ENCODE measurements around the gene TP53I13.

- PRO-cap = no peak
- RRBS = no CpG with 5 or more reads among the region's 11 CpGs
Observed at GRCh38 chr17:29092679-29093127, 49.8 kb downstream of the PIPOX start.

- PRO-cap = no peak
- RRBS = no CpG with 5 or more reads among the region's 6 CpGs
Observed at GRCh38 chr17:29099505-29100112, 56.7 kb downstream of the PIPOX start.

DNA sequence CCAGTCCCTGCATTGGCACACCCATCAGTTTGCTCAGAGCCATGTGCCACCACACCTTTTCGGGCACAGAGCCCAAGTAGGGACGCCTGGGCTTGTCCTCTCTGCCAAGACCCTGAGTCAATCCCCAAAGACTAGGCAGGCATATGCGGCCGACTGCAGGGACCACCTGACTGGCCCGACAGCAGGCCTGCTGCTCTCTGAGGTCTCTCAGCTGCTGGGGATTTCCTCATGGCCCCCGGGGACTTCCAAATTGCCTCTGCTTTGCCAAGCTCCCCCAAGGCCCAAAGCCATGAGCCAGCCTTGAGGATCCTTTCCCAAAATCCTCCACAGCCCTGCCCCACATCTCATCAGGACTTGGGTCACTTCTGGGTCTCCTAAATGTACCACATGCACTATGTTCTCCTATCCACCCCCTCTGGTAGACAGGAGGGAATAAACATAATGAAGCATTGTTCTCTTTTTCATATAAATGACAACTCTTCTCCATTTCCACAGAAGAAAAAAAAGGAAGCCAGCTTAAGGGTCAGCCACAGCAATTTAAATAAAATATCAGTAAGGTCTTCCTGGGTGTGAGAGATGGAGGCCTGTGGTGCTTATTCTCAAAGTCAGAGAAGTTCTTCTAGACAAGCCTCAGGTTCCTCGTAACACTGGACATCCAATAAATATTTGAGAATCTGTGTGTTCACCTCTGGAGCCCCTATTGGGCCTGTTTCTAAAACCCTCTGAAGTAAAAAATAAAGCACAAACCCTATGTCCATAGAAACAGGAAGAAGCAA, 30.5 kb downstream of the MYO18A start:
- PRO-cap = no peak
- RRBS = no CpG with 5 or more reads among the region's 7 CpGs

DNA sequence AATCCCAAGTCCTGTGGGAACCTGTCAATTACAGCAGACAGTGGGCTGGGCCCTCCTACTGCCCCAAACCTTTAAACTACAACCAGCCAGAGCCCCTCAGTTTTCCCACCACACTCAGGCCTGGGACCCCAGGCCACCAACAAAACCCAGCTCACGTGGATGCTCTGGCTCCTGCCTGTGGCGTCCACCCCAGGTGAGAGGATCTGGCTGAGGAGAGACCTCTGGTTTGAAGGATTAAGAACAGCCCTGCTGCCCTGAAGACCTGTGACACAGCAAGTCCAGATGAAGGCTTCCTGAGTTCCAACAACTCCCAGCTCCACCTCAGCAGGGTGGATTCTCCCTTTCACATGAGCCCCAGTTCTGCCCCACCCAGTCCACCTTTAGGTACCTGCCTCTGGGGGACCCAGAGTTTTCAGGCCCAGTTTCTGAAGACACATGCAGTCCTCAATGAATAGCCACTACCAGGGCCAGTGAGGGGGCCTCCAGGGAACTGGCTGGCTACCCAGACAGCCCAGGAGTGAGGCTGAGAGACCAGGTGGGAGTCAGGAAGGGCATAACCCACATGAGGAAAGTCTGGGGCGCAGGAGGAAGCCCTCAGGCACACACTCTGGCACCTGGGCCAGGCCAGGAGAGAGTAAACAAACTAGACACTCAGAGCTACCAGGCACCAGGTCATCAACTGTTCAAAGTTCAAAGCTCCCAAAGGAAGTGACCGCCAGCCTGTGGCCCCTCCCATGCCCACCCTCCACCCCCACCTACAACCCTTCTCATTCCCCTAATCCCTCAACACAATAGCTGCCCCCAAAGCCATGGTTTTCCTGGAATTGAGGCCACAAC, 2.3 kb downstream of the MYO18A start:
- PRO-cap = bidirectional peak, plus-strand start at position 770 of the sequence, minus-strand start at position 632 of the sequence
- RRBS = no CpG with 5 or more reads among the region's 4 CpGs

DNA sequence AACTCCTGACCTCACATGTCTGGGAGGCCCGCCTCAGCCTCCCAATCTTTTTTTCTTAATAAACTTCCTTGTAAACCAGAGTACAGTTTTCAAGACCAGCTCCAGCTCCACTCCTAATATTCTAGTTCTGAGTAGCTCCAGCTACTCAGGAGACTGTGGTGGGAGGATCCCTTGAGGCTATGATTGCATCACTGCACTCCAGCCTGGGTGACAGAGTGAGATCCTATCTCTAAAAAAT, 42.5 kb upstream of the TAOK1 start:
- PRO-cap = no peak
- RRBS = no CpG with 5 or more reads among the region's 1 CpG

DNA sequence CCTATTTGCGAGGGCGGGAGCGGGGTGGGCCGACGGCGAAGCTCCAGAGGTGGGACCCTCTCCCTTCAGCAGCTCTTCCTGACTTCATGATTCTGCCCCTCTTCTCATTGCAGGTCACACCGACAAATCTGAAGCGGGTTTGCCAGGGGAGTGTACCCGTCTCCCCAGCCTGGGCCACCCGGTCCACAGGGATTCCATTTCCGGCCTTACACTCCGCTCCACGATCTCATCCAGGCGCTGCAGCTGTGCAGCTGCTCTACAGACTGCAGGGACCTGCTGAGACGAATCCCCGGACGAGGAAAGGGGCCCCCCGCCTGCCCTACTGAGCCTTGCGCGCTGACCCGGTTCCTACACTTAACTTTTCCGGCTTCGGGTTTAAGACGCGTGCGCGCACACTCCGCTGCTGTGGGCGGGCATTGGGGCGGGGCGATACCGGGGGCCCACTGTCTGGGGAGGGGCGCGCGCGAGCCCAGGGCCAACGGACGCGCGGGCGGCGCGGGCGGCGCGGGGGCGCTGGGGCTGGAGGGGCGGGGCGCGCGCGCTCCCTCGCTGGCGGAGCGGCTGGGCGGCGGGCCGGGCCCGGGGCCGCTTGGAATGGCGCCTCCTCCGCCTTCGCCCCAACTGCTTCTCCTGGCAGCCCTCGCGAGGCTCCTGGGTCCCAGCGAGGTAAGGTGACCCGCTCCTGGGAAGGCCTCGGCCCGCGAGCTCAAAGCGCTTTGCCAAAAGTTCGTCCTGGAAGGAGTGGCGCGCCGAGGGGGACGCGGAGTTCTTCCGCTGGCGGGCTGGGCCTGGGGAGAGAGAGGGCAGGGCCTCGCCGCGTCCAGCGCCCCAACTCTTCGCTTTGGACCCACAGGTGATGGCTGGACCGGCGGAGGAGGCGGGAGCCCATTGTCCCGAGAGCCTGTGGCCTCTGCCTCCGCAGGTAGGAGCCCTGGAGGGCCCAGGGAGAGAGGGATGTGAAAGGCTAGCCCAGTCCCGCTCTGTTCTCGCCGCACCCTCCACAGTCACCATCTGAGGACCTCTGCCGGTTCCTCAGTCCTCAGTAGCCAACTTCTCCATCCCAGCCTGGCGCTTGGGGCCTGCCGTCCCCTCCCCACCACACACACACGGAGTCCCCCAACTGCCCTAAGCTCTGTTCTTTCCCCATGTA, at the start of gene TP53I13:
TP53I13 (plus strand) TSS at position 537 of the 1,150 bp plus-strand sequence.
- PRO-cap = bidirectional peak, plus-strand start at position 549 of the sequence, minus-strand start at position 324 of the sequence
- RRBS = 3% methylated on average over 22 of the region's 96 CpGs

- PRO-cap = no peak
- RRBS = 94% methylated on average over 13 of the region's 82 CpGs
Observed at GRCh38 chr17:29572141-29573356, 4.0 kb downstream of the TP53I13 start.

DNA sequence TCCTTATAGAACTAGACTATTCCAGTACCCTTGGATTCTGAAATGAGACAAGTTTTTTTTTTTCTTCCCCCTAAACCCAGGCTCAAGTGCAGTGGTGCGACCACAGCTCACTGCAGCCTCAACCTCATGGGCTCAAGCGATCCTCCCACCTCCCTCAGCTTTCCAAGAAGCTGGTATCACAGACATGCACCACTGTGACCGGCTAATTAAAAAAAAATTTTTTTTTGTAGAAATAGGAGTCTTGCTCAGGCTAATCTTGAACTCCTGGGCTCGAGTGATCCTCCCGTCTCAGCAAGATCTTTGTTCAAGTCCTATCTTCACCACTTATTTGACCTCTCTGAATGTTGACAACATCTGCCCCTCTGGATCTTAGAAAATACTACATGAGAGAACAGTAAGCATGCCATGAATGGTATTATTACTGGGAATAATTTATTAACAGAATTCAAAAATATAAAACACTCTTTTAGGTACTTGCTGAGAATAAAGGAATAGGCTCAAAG, 26.7 kb upstream of the CORO6 start:
- PRO-cap = no peak
- RRBS = no CpG with 5 or more reads among the region's 5 CpGs

DNA sequence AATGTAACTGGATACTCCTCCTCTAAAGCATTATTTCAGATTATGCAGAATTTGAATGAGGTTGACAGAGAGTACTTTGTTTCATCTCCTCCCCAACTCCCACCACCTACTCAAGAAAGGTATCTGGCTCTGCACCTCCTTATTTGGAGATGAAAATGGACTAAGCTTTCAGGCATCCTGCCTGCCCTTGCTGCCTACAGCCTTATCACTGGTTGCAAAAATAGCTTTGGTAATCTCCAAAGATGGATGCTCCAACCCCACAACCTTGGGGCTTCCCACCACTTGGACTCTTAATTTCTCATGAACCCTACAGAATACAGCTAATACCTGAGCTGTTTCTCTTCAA, 45.2 kb upstream of the CORO6 start:
- PRO-cap = no peak

GRCh38 chr17:29681918-29682465, 59.3 kb upstream of the CORO6 start:
- PRO-cap = no peak
- RRBS = no CpG with 5 or more reads among the region's 2 CpGs

DNA sequence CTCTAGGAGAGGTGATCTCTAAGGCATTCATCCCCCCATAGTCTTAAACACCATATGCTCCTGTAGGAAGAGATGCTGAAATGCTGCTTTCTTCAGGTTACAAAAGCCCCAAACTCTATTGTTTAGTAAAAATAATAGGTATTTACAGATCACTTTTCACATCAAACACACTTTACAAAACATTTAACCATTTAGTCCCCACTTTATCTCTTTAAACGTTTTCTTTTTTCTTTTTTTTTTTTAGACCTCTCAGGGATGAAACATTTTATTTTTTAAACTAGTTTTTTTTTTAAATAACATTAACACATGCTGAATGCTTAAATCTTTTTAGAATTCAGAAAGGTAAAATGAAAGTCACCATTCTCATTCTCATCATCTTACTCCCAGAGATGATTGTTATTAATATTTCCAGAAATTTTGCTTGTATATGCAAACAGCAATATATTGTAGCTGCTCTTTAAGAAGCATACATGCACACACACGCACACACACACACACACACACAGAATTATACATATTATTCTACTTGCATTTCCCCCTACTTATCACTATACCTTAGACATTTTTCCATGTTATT, 144.5 kb upstream of the CORO6 start:
- PRO-cap = no peak
- RRBS = no CpG with 5 or more reads among the region's 2 CpGs

GRCh38 chr17:29825642-29825988, 104.4 kb downstream of the SSH2 start:
- PRO-cap = no peak
- RRBS = no CpG with 5 or more reads among the region's 3 CpGs

GRCh38 chr17:30345487-30346190, 11.8 kb upstream of the TMIGD1 start:
- PRO-cap = no peak
- RRBS = no CpG with 5 or more reads among the region's 5 CpGs

- PRO-cap = bidirectional peak, plus-strand start at chr17:30600414, minus-strand start at chr17:30600321; bidirectional peak, plus-strand start at chr17:30600901, minus-strand start at chr17:30600669
- RRBS = 4% methylated on average over 33 of the region's 83 CpGs
Observed at GRCh38 chr17:30600265-30600987, 123.2 kb downstream of the GOSR1 start.

DNA sequence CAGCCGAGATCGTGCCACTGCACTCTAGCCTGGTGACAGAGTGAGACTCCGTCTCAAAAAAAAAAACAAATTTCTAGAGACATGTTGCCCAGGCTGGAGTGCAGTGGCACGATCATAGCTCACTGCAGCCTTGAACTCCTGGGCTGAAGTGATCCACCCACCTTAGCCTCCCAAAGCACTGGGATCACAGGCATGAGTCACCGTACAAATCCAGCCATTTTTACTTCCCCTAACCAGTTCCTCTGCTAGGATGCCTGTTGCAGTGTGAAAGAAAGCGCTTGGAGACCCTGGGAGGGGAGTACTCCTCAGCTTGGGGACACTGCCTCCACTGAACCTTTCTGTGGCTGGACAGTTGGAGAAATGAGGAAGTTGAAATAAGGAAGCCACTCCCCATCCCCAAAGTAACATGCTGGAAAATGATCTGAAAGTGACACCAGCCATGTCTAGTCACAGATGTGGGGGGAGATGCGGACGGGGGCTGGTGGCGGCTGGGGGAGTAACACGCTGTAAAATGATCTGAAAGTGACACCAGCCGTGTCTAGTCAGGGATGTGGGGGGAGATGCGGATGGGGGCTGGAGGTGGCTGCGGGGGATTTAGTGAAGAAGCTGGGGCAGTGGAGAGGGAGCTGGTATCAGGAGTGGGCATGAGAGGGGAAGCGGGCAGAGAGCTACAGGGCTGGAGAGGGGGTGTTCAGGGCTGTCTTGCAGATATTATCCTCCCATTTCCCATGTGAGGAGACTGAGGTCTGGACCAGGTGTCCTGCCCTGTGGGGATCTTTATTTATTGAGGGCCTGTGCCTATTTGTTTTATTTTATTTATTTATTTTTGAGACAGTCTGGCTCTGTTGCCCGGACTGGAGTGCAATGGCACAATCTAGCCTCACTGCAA, 95.9 kb downstream of the CRLF3 start:
- PRO-cap = no peak
- RRBS = no CpG with 5 or more reads among the region's 15 CpGs

GRCh38 chr17:30731126-30732234, 93.0 kb downstream of the CRLF3 start:
- PRO-cap = bidirectional peak, plus-strand start at chr17:30731647, minus-strand start at chr17:30731419; bidirectional peak, plus-strand start at chr17:30731991, minus-strand start at chr17:30731887; bidirectional peak, plus-strand start at chr17:30732053, minus-strand start at chr17:30732076
- RRBS = 2% methylated on average over 22 of the region's 96 CpGs

GRCh38 chr17:31067862-31068392, 26.9 kb upstream of the NF1 start:
- PRO-cap = unidirectional peak, plus-strand start at chr17:31068106
- RRBS = no CpG with 5 or more reads among the region's 3 CpGs

- PRO-cap = no peak
- RRBS = no CpG with 5 or more reads among the region's 3 CpGs
Observed at GRCh38 chr17:31128298-31128680, 33.5 kb downstream of the NF1 start.

DNA sequence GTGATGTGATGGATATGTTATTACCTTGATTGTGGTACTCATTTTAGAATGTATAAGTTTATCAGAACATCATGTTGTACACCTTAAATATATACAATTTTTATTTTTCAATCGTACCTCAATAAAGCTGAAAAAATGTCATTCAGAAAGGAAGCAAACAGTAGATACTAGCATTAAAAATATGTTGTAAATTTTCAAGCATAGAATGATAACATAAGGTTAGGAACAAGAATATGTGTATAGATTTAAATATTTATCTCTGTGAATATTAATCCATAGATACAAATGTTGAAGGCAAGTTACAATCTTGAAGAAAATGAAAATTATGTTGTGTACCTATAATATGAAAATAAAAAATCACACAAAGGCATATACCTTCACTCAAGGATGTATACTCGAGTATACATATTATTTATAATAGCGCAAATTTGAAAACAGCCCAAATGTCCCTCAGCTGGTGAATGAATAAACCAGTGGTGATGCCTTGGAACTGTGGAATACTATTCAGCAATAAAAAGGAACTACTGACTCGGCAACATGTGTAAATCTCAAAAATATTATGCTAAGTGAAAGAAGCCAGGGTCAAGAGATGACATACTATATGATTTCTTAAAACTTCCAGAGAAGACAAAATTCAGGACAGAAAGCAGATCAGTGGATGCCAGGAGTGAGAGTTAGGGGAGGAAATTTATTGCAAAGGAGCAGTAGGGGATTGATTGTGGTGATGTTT, 96.3 kb downstream of the NF1 start:
- PRO-cap = no peak
- RRBS = no CpG with 5 or more reads among the region's 4 CpGs

DNA sequence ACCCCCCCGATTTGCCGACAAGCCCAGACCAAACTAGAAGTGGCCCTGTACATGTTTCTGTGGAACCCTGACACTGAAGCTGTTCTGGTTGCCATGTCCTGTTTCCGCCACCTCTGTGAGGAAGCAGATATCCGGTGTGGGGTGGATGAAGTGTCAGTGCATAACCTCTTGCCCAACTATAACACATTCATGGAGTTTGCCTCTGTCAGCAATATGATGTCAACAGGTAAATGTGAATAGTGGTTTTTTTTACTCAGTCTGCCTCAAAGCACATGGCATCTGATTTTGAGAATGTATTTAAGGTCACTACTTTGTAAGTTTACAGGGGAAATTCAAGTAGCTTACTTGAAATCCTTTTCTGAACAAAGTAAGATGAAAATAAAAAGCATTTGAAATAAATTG, 70.6 kb downstream of the OMG start:
- PRO-cap = no peak
- RRBS = no CpG with 5 or more reads among the region's 4 CpGs

Data from Caco-2 (cell line).